H4 (cell line): Measurements from ENCODE around the genes AGPS and SESTD1.

GRCh38 chr2:177314754-177315247 is 50.3 kb upstream of the NFE2L2 start:
- RAMPAGE, long total RNA: no peak

GRCh38 chr2:177371995-177372490 is 20.5 kb upstream of the AGPS start:
- RAMPAGE, long total RNA: no peak

- RAMPAGE, long total RNA: no peak
Measured at GRCh38 chr2:177392247-177393323, at the start of gene AGPS. TSS of gene AGPS (plus strand) at chr2:177392773.

- RAMPAGE, long total RNA: no peak
Measured at GRCh38 chr2:177538619-177539355, 13.8 kb downstream of the TTC30B start.

GRCh38 chr2:177553289-177553924 is 811 bp upstream of the TTC30B start:
- RAMPAGE, long total RNA: no peak

DNA sequence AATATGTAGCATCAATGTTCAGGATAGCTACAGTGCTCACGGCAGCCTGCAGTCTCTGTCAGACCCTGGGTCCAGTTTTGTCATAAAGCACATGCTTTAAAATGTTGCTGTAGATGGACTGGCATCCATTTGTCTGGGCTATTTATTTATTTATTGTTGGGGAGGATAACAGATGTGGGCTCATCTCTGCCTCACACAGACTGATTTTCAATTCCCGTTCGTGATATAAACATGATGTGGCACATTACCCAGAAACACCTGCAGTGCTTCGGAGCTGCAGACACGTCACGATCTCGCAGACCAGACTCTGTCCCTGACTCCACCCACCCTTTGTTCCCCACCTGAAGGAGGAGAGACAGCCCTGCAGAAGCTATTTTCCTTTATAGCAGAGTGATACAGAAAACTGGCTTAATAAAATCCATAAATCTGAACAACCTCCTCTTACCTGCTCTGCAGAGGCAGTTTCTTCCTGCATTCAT is 7.7 kb upstream of the TTC30A start:
- RAMPAGE, long total RNA: no peak

DNA sequence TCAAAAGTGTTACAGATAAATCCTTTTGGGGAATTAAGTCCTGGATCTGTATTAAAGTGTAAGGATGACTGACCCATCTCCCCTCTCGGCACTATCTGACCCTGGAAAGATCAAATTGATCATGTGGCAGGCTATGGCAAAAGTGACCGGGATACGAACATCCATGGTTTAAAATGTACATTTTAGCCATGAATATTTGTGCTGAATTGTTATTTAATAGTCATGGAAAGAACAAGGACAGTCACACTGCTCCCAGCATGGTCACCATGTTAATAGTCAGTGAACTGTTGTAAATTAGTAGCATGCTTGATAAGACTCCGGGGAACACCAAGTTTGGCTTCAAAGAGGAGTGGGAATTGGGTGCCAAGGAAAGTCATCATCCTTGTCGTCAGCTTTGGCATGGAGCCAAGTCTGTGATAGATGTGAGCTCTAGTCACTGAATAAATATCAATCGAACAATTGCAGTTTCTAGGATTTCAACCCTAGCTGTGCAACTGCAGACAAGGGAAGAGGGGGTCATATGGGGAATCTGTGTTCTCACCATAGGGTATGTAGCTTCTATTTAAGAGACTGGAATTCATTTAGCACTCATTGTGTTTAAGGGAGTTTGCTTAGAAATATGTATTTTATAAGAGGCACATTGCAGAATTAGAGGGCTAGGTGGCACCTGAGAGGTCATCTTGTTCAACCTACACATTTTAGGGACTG is 4.4 kb downstream of the PLEKHA3 start:
- RAMPAGE, long total RNA: no peak

- RAMPAGE, long total RNA: no peak
Measured at GRCh38 chr2:178688581-178689331, 118.5 kb downstream of the TTN start.

DNA sequence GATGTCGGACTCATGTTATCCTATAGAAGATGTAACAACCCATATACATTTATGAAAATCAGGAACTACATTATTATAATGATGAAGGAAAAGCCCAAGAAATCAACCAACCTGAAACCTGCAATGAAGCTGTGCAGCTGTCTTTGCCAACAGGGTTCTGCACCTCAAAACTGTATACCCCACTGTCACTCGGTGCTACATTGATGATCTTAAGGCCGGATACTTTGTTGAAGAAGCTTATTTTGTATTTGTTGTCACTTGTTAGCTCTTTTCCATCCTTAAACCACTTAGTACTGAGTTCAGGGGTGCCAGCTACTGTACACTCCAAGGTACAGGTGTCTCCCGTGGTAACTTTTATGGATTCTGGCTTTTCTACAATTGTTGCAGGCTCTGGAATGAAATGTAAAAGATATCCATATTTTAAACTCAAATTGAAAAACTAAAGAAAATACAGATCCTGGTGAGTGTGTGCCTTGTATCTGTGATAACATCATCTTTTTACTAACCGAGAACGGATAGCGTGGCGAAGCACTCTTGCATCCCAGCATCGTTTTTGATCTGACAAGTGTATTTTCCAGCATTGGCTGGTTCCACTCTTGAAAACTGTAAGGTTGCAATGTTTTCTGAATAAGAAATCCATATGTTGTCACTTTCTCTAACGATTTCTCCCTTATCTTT is 93.3 kb downstream of the TTN start:
- RAMPAGE, long total RNA: no peak

- RAMPAGE, long total RNA: no peak
Measured at GRCh38 chr2:178719297-178719702, 87.9 kb downstream of the TTN start.

DNA sequence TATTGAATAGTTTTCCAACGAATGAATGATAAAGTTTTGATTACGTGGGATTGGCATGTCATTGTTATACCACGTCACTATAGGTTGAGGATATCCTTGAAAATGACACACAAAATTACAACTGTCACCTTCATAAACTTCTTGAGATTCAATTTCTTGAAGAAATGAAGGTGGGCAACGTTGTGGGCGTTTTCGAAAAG is 56.9 kb downstream of the TTN start:
- RAMPAGE, long total RNA: no peak

DNA sequence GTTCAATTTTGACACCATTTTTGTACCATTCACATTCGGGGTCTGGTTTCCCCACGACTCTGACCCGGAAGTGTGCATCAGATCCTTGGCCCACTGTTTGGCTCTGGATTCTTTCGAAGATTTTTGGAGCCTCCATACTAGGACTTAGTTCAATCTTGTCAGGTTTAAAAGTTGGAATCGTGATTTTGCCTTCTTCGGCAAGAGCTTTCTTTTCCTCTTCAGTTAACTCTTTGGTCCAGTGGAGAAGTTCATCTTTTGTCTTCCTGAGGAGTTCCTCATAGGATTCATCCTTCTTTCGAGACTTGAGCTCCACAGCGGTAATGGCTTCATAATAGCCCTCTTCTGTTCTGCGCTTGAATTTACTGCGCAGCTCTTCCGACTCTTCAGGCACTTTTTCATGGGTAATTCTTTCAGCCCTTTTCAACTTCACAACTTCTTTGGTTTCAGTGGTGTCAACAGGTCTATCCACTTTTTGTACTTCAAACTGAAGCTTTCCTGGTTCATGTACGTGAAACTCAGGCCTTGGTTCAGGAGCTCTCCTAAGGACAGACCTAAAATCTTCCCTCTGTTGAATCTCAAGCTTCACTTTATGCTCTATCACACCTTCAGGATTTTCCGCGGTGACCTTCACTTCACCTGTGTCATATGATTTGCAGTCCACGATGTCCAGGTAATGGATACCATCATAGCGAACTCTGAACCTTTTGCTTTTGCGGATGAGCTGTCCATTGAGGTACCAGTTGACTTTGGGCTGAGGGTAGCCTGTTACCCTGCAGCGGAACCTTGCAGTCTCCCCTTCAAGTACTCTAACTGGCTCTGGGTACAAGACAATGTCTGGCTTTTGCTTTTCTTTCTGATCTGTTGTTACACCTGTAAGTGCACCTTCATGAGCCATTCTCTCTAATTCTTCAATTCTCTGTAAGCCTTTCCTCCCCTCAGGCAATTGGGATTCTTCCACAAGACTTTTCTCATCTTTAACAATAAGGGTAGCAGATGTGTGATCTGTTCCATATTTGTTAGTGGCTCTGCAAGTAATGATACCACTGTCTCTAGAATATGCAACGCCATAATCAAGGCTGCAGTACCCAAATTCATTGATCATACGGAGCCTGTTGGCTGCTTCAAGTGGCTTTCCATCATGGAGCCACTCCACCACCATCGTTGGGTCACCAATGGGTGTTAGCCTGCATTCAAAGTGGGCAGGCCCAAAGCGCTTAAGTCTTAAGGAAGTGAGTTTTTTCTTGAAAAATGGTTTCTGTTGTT is 31.3 kb downstream of the TTN start:
- RAMPAGE, long total RNA: no peak

DNA sequence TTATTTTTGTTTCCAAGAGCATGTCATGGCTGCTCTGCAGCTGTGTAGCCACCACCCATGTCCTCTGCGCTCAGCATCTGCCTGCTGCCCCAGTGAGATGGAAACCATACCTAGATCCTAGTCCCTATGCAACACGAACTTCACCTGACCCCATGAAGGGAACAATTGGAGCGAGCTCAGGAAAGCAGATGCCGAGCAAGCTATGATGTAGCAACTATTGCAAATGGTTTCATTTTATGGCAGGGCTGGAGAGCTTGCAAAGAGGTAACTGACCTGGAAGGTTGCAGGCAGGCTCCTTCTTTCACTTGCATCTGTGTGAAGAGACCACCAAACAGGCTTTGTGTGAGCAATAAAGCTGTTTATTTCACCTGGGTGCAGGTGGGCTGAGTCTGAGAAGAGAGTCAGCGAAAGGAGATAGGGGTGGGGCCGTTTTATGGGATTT is 1.4 kb upstream of the CCDC141 start:
- RAMPAGE, long total RNA: no peak

- RAMPAGE, long total RNA: no peak
Measured at GRCh38 chr2:179121757-179122247, 71.9 kb upstream of the CCDC141 start.

- RAMPAGE, long total RNA: no peak
Measured at GRCh38 chr2:179123658-179123975, 73.7 kb upstream of the CCDC141 start.

DNA sequence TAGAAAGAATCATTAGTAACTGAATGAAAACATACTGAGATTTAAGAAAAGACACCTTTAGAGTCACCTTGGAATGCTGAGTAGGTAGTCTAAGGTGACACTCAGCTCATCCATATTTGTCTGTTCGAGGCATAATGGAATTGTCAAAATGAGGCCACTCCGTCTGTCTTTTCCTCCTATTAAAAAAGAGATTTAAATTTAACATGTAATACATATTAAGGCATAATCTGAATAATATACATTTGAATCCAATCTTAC is 81.7 kb downstream of the SESTD1 start:
- RAMPAGE, long total RNA: no peak

DNA sequence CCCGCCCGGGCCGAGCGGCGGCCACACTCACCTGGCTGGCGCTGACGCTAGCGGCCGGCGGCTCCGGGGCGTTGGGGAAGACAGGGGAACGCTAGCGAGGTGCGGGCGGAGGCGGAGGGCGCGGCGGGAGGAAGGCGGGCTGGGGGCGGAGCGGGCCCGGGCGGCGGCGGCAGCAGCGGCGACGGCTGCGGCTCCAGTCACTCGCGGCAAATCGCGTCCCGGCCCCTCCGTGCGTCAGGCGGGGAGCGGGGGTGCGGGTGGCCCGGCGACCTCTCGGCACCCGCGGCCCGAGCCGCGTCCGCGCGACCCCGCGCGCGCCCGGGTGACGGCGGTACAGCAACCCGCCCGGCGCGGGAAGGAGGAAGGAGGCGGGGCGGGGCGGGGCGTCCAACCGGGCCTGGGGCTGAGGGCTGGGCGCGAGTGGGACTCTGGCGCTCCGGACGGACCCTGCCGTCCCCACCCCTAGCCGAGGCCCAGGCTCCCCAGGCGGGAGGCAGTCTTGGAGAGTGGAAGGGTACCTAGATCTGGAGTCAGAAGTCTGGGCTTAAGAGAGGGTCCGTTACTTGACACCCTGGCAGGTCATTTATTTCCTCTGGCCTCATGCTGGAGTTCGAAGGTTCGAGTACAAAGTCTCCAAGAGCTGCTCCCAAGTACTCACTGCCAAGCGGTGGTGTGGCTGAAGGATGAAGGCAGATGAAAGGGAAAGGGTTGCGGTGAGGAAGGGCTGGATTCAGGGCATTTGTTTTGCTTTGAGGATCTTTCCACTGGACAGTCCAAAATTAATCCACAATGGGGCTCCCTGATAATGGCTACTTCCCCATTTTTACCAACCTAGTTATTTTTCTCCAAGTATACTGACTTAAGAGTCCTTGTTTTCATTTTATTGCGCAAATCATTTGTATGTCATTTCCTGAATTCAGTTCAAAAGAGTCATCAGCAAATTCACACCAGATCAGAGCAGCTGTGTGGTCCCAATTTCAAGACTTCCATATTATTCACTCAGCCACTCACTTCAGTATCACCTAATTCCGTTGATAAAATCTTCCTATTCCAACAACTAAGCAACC is at the start of gene SESTD1:
SESTD1 (minus strand) TSS at position 365 of the 1,067 bp plus-strand sequence.
- RAMPAGE, long total RNA: no peak

GRCh38 chr2:179569849-179570120 is 291.6 kb downstream of the ZNF385B start:
- RAMPAGE, long total RNA: no peak

DNA sequence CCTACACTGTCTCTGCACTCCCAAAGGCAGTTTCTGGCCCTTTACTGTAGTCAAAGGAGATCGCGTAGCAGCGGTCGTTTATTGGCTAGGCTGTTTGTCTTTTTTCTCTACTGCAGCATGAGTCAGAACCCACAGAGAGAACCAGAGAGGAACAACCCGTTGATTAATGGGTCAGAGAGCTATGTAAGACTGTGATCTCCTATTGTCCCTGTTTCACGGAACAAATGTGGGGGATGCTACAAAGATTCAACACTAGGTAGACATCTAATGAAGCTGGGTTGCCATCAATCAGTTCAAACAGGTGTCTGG is 118.6 kb upstream of the CWC22 start:
- RAMPAGE, long total RNA: no peak

DNA sequence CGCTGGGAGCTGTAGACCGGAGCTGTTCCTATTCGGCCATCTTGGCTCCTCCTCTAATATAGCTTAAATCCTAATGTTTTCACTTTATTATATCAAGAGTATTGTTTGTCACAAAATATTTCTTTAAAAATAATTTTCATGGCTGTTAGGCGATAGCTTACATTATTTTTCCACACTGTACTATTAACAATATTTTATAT is 140.9 kb upstream of the UBE2E3 start:
- RAMPAGE, long total RNA: no peak